Measurements from ENCODE around the genes NUP54 and CCDC158.

- PRO-cap = unidirectional peak, plus-strand start at chr4:73589492
Observed at GRCh38 chr4:73589268-73589871, 30.9 kb downstream of the RASSF6 start.

DNA sequence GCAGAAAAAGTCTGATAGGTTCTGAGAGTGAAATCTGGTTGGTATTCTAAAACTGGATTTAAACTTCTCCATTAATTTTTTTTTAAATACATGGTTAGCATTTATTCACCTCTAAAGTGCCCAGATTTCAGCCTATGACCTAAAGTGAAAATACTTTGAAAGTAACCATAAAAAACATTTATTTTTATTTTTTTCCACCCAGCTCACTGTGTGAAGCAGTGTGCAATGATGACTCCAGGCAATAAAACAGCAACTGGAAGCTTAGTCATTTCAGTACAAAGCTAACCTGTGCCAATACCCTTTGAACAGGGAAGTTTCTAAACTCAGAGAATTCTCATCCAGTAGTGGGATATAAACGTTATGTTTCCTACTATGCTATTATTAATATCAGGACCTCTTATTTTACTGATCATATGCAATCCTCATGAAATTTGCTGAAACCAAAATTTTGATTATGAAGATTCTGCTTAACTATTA, 11.1 kb downstream of the RASSF6 start:
- PRO-cap = unidirectional peak, minus-strand start at position 243 of the sequence

DNA sequence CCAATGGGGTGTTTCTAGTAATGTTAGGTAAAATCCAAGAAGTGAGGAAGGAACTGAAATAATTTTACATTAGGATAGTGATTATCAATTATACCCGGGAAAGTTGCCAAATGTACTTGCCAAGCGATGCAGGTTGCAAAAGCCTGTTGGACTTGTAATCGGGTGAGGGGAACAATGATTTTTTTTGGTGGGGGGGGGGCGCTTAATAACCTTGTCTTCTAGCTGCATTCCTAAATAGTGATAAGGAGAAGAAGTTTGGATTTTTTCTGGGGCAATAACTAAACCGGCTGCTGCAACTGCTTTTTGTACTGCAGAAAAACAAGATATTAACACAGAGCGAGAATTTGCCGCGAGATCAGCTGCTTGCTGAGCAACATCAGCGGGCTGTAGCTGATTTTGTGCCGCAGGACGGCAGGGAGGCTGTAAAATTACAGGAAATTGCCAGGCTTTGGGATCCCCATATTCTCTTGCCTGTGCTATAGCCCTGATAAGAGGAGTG, 49.5 kb upstream of the RASSF6 start:
- PRO-cap = no peak

DNA sequence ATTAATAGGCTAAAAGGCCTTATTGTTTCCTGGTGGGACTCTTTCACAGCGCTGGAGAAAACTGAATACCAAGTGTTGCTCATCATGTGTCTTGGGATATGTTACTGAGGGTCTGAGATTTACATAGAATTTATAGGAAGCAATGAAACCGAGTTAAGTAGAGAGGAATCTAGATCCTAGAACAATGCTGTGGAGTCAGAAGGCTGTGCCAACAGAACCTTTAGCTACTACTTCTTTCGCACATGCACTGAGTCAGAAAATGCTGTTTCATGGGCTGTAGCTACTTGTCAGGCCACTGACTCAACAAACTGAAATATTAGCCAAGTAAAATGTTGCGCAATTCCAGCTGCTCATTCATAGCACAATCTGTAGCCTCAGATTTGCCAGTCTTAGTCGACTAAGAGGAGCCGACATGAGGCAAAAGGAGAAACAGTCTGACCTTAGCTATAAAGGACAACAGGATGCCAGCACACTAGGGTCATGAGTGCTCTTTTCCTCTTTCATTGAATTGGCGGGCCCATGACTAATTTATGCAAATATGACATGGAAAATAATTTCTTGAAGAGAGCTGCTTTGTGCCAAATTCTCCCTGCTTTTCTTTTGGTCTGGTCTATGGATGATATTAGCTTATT, 35.8 kb upstream of the CXCL8 start:
- PRO-cap = no peak

DNA sequence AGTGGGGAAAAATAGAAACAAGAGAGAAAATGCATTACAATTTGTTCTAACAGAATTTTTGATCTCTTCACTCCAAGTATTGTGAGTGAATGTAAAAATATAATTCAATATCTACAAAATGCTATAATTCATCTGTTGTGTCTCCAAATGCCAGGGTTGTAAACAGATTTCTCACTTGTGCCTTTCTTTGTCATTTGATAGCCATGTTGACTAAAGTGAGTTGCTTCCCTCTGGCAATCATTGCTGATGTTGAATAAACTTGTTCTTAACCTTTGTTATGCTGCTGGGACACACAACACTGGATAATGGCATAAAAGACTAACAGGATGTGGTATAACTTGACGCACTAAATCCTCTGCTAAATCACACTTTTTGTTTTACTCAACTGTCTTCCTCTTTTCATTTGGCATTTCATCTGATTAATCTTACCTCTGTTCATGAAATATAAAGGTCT, 17.5 kb upstream of the CXCL5 start:
- PRO-cap = no peak

GRCh38 chr4:74056766-74057239, 18.3 kb upstream of the CXCL3 start:
- PRO-cap = no peak

GRCh38 chr4:74096075-74096312, 3.0 kb downstream of the CXCL2 start:
- PRO-cap = no peak

DNA sequence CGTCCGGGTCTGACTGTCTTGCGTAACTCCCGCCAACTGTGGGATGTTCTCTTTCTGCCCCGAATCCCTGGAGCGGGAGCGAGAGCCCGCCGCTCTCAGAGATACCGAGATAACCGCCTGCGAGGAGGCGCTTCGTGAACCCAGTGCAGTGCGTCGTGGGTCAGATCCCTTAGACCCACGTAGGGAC, 256 bp upstream of the CXCL2 start:
- PRO-cap = bidirectional peak, plus-strand start at position 66 of the sequence, minus-strand start outside the sequence

DNA sequence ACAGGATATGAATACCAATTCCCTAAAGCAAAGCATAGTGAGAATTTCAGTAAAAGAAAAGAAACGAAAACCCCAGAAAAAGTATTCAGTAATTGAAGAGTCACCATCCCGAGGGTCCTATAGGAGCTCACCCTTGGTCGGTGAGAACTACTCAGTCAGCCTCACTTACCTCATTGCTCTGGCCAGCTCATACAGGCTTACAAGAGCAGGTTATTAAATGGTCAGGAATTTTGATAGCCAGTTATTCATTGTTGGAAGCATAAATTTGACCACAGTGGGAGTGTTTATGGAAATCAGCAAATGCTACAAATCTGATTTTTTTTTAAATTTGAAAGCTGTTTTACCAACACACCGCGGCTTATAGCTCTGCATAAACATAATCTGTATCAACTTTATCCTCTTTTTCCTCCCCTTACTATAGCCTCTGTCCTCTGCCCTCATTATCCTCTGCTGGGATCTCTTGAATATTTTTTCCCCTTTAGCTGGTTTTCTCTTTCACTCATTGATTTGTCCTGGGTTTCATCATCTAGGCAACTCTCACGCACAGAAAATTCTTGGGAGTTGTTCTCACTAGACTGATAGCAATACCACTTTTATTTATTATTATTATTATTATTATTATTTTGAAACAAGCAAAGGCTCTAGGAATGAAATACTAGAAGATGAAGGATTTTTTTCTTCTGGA, 11.0 kb upstream of the CXCL2 start:
- PRO-cap = no peak

GRCh38 chr4:74384698-74384979, 19.7 kb downstream of the EREG start:
- PRO-cap = no peak

GRCh38 chr4:74886496-74887029, 46.4 kb upstream of the PARM1 start:
- PRO-cap = no peak

GRCh38 chr4:75028086-75028921, 95.4 kb downstream of the PARM1 start:
- PRO-cap = no peak

DNA sequence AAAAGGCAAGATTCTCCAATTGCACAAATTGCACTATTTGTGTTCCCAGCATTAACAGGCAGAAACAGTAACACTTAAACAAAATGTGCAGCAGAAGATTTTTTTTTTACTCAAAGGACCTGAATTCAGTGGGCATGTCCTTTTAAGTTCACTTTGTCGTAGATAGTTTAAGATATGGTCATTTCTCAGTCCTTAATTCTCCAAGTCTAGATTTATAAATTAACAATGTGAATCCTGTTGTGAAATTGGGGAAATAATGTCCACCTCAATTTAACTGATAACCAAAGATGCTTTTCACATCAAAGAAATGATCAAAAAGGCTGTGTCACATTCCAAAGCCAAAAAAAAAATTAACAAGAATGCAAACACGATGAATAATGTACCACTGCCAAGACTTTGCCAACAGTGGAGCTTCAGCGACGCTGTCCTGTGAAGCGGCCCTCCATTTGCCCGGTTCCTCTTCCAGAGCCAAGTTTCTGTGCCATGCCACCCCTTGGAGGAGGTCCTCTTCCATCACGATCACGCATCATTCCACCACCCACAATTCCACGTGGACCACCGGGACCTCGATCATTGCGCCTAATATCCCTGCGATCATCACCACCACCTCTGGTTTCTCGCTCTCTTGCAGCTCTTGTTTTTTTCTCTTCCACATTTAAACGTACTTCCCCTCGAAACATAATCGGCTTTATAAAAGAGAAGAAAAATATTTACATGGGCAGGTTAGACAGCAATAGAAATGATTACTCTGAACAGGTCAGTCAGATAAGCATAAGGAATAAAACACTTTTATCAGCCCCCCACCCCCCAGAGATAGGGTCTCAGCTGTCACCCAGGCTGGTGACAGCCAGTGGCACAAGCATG, 14.9 kb upstream of the CDKL2 start:
- PRO-cap = no peak

GRCh38 chr4:76148298-76148959, at the start of gene NUP54:
Gene NUP54 (minus strand): TSS chr4:76148397.
- PRO-cap = bidirectional peak, plus-strand start at chr4:76148600, minus-strand start at chr4:76148365

- PRO-cap = no peak
Observed at GRCh38 chr4:76197921-76198363, 15.7 kb downstream of the SCARB2 start.

GRCh38 chr4:76198460-76199169, 15.0 kb downstream of the SCARB2 start:
- PRO-cap = no peak

DNA sequence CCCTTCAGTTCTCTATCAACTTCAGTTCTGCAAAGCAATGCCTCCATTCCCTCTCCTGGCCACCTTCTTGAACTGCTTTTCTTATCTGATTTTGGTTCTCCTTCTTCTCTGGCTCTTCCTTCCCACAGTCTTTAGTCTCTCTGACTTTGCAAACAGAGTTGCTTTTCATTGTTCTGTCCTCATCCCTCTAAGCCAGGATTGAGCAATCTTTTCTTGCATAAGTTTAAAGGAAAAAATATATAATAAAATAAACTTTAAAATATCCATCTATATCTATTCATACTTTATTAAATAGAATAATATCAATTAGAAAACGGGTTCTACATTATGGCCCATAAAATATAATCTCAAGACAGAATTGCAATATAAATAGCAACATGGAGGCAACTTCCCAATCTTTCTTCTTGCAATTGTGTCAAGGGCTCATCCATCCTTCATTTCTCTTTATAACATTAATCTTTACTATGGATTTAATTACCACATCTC, 3.4 kb upstream of the STBD1 start:
- PRO-cap = no peak

DNA sequence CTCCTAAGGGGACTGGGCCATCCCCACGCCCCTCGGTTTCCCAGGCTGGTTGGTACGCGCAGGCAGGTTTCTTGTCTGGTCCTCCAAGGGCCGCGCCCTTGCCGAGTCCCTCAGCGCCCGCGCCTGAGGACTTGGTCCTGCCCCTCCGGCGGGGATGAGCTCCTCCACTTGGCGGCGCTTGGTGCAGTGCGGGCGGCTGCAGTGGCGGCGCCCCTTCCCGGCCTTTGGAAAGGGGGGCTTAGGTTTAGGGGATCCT, 505 bp downstream of the STBD1 start:
- PRO-cap = bidirectional peak, plus-strand start at position 171 of the sequence, minus-strand start at position 100 of the sequence

GRCh38 chr4:76420854-76422026, at the start of gene CCDC158:
Gene CCDC158 (minus strand): TSS chr4:76421141.
- PRO-cap = unidirectional peak, plus-strand start at chr4:76421189

DNA sequence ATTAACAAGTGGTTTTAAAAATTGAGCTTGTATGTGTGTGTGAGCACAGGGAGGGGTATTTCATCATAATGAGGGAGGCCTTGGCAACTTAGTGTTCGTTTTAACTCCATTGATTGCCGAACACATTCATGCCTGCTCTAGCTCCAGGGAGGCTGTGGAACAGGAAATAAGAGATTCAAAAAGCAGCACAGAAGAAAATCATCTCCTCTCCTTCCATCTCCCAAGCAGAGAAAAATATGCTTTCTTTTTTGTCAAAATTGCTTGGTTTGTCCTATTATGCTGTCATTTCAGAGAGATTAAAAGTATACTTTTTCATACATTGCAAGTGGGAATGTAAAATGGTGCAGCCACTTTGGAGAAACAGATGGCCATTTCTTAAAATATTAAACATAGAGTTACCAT, 14.9 kb downstream of the SHROOM3 start:
- PRO-cap = no peak